Tibial artery (tissue), 1 donor: ENCODE results near the genes DUS4L and SLC26A4.

- PRO-cap, result no peak
Observed at GRCh38 chr7:107006923-107008024, 37.2 kb upstream of the PRKAR2B start.

- PRO-cap, result no peak
Observed at GRCh38 chr7:107156921-107157604, 11.7 kb upstream of the HBP1 start.

- PRO-cap, result no peak
Observed at GRCh38 chr7:107213396-107213808, 44.6 kb downstream of the HBP1 start.

DNA sequence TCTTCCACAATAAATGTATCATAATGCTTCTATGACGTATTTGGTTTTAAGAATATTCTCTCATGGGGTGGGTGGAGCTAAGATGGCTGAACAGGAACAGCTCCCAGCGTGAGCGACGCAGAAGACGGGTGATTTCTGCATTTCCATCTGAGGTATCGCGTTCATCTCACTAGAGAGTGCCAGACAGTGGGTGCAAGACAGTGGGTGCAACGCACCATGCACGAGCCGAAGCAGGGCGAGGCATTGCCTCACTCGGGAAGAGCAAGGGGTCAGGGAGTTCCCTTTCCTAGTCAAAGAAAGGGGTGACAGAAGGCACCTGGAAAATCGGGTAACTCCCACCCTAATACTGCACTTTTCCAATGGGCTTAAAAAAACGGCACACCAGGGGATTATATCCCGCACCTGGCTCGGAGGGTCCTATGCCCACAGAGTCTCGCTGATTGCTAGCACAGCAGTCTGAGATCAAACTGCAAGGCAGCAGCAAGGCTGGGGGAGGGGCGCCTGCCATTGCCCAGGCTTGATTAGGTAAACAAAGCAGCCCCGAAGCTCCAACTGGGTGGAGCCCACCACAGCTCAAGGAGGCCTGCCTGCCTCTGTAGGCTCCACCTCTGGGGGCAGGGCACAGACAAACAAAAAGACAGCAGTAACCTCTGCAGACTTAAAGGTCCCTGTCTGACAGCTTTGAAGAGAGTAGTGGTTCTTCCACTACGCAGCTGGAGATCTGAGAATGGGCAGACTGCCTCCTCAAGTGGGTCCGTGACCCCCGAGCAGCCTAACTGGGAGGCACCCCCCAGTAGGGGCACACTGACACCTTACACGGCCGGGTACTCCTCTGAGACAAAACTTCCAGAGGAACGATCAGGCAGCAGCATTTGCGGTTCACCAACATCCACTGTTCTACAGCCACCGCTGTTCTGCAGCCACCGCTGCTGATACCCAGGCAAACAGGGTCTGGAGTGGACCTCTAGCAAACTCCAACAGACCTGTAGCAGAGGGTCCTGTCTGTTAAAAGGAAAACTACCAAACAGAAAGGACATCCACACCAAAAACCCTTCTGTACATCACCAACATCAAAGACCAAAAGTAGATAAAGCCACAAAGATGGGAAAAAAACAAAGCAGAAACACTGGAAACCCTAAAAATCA lies 38.4 kb downstream of the GPR22 start:
- PRO-cap, result no peak

DNA sequence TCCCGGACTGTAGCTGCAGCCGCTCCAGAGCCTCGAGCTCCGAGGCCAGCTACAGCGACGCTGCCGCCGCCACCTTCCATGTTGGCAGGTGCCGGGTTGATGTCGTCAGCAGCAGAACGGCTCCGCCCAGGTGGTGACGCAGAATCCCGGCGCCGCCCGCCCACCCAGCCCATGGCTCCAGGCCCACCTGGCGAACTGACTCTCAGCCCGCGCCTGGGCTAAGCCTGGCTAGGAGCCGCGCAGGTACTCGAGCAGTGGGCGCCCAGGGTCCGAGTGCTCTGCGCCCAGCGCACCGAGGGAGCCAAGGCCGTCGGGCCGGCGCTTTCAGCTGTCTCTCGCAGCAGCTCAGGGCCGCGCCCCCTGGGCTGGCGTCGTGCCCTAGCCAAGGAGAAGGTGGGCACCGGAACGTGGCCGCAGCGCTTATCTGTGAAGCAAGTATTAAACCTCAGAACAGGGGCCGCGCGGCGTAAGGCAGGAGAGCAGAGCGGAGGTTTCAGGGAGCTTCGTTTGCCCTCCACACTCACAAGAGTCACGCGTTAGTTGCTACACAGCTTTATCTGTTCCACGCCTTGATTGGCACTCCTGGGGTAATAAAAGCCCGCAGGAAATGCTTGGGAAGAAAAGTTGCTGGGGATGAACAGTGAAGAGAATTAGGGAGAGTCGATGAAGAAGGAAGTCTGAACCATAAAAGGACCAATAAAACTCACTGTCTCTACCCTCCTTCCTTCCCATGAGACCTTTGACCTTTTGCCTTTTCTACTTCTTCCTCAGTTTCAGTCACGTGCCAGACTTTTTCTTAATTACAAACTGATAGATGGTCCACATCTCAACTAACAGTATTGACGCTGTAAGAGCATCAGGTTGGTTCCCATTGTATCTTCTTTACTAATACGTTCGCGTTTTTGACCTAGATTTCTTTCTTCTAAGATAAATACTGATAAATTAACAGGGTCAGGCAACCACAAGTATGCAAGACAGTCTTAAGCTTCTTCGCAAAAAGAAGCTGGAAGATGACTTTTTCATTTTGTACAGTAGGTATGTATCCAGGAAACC lies at the start of gene DUS4L:
Gene DUS4L (plus strand): TSS at position 155 of the 1,053 bp plus-strand sequence.
- PRO-cap, result bidirectional peak, plus-strand start at position 172 of the sequence, minus-strand start at position 83 of the sequence; bidirectional peak, plus-strand start at position 620 of the sequence, minus-strand start at position 531 of the sequence

- PRO-cap, result no peak
Observed at GRCh38 chr7:107660324-107661379, at the start of gene SLC26A4. TSS of gene SLC26A4 (plus strand) at chr7:107660828.

GRCh38 chr7:108001141-108001818 lies 1.7 kb downstream of the LAMB1 start:
- PRO-cap, result bidirectional peak, plus-strand start at chr7:108001715, minus-strand start at chr7:108001630

GRCh38 chr7:108211294-108211886 lies 81.2 kb upstream of the LAMB4 start:
- PRO-cap, result no peak

GRCh38 chr7:108416186-108416755 lies 40.0 kb downstream of the NRCAM start:
- PRO-cap, result no peak

DNA sequence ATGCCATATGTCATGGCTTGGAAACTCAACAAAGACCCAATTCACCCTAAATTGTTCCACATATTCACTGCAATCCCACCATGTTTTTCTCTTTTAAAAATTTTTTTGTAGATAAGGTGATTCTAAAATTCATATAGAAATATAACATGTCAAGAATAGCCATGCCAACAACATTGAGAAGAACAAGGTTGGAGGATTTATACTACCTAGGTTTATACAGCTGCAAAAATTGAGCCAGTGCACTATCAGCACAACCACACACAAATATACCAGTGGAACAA lies 21.5 kb downstream of the PNPLA8 start:
- PRO-cap, result no peak

GRCh38 chr7:108613893-108614404 lies 44.3 kb downstream of the DNAJB9 start:
- PRO-cap, result no peak

DNA sequence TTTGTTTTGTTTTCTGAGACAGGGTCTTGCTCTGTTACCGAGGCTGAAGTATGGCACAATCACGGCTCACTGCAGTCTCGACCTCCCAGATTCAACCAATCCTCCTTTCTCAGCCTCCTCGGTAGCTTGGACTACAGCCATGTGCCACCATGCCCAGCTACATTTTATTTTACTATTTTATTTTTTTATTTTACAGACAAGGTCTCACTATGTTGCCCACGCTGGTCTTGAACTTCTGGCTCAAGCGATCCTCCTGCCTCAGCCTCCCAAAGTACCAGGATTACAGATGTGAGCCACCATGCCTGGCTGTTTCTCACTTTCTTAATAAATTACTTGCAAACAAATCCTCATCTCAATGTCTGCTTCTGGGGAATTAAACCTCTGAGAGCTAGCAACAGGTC lies 135.2 kb downstream of the LRRN3 start:
- PRO-cap, result no peak

DNA sequence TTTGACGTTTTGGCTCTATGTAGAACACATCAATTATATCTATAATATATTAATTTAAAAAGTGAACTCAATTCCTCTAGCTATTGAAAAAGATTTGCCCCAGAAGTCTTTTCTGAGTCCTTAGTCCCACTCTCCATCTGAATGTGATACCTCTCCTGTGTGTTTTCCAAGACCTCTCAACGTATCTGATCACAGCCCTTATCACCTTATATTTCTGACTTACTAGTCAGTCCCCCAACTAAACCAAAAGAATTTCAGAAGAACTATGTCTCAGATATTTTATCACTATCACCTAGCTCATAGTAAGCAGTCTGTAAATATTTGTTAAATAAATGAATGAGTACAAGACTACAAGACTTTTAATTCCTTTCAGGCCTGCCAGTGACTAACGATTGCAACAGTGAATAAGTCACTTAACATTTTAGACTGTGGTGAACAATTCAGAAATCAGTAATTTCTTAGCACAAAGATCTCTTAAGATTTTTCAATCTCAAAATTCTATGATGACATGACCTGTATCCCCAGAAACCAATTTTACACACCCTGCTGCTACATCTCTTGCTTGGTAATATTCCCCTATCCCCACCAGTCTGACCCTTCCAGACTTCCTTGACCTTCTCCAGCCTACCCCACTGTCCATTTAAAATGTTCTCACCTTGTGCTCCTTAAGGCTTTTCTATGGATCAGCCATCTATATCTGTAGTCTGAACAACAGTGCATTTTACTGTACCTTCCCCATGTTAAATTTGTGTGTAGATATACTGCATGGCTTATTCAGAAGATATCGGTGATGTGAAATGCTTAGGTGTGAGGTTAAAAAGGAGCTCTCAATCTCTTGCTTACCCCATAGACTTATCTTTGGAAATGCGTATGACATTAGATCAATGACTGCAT lies 162.1 kb downstream of the IMMP2L start:
- PRO-cap, result no peak

GRCh38 chr7:111987433-111988127 lies 218.6 kb downstream of the DOCK4 start:
- PRO-cap, result no peak

DNA sequence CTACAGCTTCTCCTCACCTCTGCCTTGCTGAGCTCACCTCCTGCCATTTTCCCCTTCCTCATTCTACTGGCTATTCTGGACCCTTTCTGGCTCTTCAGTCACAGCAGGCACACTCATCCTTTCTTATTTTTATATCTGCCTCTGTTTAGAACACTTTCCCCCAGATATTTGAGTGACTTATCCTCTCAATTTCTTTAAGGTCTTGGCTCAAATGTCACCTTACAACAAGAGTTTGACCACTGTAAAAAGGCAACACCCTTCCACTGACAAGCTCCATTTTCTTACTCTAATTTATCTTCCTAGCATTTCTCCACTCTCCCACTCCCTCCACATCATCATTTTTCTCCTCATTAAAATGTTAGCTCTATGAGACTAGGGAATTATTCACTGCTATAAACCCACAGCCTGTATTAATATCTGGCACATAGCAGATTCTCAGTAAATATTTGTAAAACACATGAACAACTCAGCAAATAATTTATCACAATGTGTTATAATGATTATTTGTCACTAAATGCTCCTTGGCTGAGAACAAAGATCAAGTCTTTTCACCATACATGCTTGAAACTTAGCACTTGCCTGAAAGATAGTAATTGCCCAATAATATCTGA lies 161.0 kb downstream of the DOCK4 start:
- PRO-cap, result no peak

- PRO-cap, result no peak
Observed at GRCh38 chr7:112081804-112082661, 124.2 kb downstream of the DOCK4 start.

DNA sequence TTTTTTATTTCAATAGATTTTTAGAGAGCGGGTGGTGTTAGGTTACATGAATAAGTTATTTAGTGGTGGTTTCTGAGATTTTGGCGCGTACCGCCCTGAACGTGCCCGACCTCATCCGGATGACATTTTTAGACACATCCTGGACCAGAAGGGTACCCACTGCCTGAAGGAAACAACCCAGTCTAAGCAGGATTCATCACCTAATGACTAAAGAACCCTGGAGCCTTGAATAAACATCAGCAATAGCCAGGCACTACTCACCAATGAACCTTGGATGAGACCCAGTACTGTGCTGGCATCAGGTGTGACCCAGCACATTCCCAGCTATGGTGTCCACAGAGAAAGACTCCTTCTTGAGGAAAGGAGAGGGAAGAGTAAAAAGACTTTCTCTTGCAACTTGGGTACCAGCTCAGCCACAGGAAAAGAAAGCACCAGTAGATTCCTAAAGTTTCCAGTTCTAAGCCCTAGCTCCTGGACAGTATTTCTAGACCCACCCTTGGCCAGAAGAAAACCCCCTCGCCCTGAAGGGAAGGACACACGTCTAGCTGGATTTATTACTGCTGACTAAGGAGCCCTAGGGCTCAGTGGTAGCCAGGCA lies 32.4 kb downstream of the ZNF277 start:
- PRO-cap, result no peak

DNA sequence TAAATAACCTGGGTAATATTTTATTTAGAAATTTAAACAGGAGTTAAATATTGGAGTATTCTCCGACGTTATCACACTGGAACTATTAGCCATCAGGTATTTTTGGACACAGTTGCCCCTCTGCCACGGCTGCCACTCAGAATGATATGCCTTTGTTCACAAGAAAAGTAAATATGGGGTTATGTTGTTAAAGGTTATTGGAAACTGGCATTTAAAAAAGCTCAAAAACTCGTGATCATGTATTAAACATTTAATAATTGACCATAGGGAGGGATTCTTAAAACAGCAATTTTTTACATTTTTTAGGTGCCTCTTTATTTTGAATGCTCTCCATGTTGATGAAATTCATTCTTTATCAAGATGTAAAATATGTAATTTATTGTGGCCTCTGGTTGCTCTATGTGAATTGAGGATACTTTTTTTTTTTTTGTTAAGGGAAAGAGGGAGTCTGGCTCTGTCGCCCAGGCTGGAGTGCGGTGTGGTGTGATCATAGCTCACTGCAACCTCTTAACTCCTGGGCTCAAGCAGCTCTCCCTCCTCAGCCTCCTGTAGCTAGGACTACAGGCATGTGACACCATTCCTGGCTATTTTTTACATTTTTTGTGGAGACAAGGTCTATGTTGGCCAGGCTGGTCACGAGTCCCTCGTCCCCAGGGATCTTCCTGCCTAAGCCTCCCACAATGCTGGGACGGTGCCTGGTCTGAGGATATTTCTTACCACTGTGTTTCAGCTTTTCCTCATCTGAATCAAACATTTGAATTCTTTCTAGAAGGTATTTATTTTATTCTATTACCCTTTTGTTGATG lies 1.7 kb downstream of the IFRD1 start:
- PRO-cap, result bidirectional peak, plus-strand start at position 680 of the sequence, minus-strand start at position 480 of the sequence

DNA sequence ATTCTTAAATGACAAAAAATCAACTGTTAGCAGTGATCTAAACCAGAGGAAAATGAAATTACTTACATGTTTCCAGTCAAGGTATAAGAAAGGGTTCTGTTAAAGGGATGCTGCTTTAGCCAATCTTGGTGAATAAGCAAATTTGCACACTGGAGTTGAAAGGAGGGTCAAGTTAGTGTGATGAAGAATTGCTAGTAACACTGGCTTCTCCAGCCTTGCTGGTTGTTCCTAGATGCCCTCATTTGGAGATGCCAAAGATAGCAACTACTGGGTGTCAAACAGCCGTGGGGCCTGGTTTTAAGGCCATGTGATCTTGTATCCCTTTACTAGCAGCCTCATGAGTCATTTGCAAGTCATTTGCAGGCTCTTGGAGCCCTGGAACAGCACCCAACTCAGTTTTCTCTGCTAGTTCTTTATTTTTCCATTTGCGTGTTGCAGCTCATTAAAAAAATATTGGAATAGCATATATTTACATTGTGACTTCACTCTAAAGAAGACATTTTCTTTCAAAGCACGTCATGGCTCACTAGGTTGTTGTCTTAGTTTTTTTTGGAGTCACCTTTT lies 1.0 kb downstream of the LSMEM1 start:
- PRO-cap, result unidirectional peak, plus-strand start at position 366 of the sequence

DNA sequence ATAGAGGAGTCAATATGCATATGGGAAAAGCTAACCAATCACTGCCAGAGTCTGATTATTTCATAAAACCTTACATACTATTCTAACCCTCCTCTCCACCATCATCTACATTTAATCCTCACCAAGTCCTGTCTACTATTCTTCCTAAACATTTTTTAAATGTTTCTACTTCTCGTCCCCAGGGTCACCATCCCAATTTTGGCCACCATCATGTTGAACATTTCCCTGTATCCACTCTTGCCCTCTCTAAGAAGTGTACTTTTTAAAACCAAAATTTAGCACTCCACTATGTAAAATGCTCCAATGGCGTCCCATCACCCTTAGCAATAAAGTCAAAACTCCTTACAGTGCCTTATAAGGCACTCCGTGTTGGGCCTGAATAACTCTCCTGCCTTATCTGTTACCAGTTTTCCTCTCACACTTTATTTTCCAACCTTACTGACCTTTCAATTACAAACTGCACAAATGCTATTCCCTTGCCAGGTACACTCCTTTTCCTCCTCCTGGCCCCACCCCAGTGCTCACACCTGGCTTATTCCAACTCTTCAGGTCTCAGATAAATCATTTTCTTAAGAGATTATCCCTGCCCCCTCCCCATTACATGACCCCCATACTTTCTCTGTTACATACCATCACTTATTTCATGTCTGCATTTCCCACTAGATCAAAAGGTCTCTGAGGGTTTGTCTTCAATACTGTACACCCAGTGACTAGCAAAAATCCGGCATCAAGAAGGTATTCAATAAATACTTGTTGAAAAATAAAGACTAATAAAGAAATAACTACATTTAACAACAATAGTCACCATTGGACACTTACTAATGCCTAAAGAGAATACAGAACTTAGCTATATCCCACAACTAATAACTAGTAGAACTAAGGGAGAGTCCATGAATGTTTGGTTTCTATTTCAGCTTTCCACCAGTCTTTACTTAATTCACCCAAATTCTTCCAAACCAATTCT lies 1.3 kb downstream of the TMEM168 start:
- PRO-cap, result no peak